Heart (tissue), 3 donors: ENCODE measurements around the gene ISCA1.

DNA sequence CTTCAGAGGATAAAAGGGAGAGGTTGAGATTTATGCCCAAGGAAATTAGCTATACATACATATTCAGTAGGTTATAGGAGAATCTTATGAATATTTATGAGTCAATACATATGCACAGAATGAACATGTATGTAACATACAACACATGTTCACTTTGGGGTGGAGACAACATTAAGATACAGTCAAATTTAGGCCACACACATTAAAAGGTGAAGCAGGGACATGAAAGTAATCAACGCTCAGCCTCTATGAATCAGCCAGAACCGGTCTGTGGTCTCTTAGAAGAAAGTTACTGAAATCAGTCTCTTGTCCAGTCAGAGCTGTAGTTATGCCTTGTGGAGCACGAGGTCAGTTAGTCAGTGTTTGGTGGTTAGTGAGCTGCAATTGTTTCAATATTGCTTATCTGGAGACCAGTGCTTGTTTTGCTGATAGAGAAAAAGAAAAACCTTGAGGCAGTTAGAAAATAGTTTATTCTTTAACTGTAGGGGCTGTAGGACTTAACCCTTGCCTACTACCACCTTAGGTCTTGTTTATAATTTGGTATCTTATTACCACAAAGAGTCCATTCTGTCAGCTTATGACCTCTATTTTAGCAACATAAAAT is 157.8 kb upstream of the RASEF start:
- RAMPAGE, long total RNA, 2 experiments, result no peak in any of the 2 experiments

- RAMPAGE, long total RNA, 2 experiments, result no peak in any of the 2 experiments
These were observed 165.7 kb upstream of the RASEF start for GRCh38 chr9:83228670-83229065.

- RAMPAGE, long total RNA, 2 experiments, result no peak in any of the 2 experiments
These were observed 6.8 kb downstream of the IDNK start for GRCh38 chr9:83629598-83630277.

DNA sequence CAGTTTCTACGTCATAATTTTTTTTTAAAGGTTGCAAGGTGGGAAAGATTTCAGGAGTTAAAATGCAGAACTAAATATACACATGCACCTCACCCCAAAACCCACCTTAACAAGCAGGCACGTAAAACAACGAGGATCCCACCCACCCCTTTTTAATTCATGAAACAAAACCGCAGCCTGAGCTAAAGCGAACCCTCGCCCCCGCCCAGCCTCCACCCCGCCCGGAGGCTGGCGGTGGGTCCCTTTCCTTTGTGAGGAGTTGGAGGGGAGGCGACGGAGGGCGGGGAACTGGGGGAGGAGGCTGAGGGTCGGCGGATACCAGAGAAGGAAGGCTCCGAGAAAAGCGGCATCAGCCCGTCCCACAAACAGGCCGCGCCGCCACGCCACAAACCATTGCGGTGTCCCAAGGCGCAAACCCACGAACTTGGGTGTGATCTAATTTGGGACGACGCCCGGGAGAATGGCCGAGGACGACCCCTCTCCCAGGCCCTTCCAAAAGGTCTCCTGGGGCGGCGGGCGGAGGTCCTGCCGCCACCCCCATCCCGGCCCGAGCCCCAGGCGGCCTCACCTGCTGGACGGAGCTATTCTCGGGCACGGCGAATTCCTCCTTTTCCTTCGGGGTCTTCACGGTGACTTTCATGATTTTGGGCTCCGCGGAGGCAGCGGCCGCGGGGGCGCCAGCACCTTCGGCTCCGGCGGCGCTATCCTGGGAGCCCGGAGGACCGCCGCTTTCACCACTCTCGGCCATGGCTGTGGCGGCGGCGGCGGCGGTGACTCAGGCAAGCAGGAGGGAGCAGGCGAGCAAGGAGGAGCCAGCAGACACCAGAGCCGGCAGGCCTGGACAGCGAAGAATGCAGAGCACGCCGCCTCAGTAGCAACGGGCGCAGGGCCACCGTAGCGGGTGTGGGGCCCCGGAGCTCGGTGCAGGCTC is 561 bp downstream of the UBQLN1 start:
- RAMPAGE, long total RNA, 2 experiments, result start-site peak on the minus strand in 1 of 2 experiments, centred at position 769 of the sequence, 189 reads per replicate

GRCh38 chr9:84002309-84002652 is 21.7 kb downstream of the RMI1 start:
- RAMPAGE, long total RNA, 2 experiments, result no peak in any of the 2 experiments

- RAMPAGE, long total RNA, 2 experiments, result no peak in any of the 2 experiments
These were observed 121.5 kb downstream of the RMI1 start for GRCh38 chr9:84101896-84102655.

DNA sequence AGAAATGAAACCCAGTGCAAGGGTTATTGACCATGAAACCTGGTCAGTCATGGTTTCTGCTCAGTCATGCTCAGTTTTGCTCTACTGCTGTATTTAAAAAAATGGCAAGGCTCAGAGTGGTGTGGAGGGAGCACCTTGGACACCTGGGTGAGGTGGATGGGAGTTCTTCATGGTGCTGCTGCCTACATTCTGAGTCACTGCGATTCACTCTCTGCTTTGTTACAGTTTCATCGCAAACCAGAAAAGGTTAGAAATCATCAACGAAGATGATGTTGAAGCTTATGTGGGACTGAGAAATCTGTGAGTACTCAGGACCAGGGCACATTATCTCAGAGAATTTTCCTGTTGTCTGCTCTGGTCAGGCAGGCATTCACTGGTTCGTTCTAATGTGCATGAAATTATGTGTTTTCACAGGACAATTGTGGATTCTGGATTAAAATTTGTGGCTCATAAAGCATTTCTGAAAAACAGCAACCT is 32.4 kb downstream of the NTRK2 start:
- RAMPAGE, long total RNA, 2 experiments, result no peak in any of the 2 experiments

DNA sequence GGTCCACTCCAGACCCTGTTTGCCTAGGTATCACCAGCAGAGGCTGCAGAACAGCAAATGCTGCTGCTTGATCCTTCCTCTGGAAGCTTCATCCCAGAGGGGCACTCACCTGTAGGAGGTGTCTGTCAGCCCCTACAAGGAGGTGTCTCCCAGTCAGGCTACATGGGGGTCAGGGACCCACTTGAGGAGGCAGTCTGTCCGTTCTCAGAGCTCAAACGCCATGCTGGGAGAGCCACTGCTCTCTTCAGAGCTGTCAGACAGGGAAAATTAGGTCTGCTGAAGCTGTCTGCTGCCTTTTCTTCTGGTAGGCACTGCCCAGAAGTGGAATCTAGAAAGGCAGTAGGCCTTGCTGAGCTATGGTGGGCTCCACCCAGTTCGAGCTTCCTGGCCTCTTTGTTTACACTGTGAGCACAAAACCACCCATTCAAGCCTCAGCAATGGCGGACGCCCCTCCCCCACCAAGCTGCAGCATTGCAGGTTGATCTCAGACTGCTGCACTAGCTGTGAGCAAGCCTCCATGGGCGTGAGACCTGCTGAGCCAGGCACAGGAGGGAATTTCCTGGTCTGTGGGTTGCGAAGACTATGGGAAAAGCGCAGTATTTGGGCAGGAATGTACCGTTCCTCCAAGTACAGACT is 18.7 kb downstream of the AGTPBP1 start:
- RAMPAGE, long total RNA, 2 experiments, result no peak in any of the 2 experiments

GRCh38 chr9:85941995-85942309 is 1.0 kb downstream of the NAA35 start:
- RAMPAGE, long total RNA, 2 experiments, result no peak in any of the 2 experiments

GRCh38 chr9:86282464-86283574 is at the start of gene ISCA1:
ISCA1 (minus strand) TSS chr9:86282538.
- RAMPAGE, long total RNA, 2 experiments, result start-site peak on the minus strand in 2 of 2 experiments, at chr9:86282486-86282569 at its widest, 300 to 1,106 reads per replicate

- RAMPAGE, long total RNA, 2 experiments, result no peak in any of the 2 experiments
These were observed 18.9 kb upstream of the ISCA1 start for GRCh38 chr9:86300988-86301809.

DNA sequence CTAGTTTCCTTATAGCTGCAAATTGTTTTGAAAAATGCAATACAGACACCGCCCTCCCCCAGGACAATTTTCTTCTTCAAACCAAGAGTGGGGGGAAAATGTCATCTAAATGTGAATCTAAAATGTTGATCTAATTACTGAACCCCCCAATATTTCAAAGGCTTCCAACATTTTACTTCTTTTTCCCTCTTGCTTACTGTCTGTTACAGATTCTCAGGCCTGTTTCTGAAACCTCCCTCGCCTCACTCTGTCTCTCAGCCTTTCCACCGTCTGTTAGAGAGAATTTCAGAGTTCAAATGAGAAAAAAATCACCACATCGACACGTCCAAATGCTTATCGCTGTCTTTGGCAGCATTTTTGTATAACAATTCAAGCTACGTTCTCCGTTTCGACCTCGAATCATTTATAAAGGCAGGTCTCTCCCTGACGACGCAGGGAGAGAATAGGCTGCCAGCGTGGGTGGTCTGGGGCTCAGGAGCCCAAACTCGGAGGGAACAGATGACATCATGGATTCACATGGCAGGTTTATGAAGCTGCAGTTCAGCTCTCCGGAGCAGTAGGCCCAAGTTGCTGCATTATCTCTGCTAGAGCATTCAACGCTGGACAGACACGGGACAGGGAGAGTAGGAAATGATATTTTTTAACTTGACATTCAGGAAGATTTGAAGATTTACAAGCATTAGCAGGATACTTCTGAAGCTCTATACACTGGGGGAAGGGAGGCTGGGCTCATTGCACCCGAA is 139.8 kb downstream of the GAS1 start:
- RAMPAGE, long total RNA, 2 experiments, result no peak in any of the 2 experiments

DNA sequence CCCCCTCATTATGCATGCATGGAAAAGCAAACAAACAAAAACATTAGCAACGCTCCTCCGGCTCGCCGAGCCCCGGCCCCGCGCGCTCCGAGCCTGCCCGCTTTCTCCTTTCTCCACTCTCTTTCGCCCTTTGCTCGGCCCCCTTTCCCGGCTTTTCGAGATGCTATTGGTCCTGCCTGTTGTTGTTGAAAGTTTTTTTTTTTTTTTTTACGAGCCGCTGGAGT is 181 bp upstream of the GAS1 start:
- RAMPAGE, long total RNA, 2 experiments, result no peak in any of the 2 experiments

DNA sequence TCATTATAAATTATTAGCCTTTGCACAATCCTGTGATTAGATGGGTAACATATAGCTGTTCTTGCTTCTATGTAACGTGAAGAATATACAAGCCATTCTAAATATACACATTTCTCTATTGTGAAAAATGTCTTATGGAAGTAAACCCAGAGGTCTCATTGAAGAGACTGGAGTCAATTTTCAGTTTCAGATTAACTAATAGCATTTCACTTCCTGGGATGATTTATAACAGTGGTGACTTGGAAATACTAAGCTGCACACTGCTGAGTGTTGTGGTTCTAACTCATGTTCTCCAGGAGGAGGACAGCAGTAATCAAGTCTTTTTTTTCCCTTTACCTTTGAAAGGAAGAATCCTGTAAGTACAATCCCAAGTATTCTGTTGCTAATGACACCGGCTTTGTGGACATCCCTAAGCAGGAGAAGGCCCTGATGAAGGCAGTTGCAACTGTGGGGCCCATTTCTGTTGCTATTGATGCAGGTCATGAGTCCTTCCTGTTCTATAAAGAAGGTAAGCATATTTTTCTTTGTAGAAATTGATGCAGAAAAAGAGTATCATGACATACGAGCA is 3.4 kb downstream of the CTSL start:
- RAMPAGE, long total RNA, 2 experiments, result no peak in any of the 2 experiments

DNA sequence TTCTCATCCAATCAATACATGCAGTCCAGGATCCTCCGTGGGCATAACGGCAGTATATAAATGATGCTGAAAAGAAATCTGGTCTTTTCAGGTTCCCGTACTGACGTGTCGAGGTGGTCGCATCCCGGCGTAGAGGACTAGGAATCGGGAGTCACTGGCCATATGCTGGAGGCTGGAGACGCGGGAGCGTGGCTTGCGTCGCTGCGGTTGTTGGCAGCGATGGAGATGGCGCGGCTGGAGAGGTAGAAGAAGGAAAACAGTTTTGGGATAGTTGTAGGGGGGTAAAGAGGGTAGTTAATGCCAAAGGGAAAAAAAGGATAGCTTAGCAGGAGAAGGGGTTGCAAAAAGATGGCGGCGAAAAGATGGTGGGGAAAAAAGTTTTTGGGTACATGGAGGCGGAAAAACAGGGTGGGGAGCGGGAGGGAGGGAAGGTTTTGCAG is 16.5 kb upstream of the ENSG00000283205 start:
- RAMPAGE, long total RNA, 2 experiments, result no peak in any of the 2 experiments

GRCh38 chr9:88113184-88113572 is 25.1 kb downstream of the SPATA31C2 start:
- RAMPAGE, long total RNA, 2 experiments, result no peak in any of the 2 experiments

DNA sequence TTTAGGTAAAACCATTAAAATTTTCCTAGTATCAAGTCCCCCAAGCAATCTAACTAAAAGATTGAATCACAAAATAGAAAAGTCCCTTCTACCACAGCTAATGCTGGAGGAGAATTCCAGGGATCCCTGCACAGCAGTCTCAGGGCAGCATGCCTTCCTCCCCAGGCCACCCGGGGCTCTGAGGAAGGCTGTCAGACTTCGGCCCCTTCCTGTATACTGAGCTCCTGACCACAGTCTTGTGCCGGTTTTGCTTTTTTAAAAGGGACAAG is 211.7 kb downstream of the NXNL2 start:
- RAMPAGE, long total RNA, 2 experiments, result no peak in any of the 2 experiments

DNA sequence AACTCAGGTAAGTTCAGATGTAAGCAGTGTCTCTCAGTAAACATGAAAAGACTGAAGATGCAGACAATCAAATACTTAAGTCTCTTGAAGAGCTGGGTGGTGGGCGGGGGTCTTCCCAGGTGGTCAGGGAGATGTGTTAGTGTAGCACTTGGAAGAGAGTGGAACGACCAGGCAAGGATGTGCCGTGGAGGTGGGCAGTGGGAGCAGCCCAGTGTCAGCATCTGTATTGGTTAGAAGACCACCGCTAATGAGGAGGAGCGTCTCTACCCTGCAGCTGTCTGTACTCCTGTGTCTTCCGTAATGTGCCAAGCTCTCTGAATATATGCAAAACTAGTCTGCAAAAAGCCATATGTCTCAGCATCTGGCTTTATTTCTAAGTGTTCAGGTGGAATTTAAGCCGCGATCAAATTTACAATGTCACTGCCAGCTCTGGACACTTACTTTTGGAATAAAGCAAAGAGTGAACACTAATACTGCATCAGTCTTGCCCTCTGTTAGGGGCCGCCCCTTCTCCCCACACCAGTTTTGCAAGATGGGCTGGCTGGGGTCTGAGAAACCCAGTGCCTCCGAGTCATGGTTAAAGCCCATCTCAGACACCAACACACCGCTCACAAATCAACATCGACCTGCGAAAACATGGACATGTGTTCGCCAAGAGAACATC is 4.5 kb downstream of the S1PR3 start:
- RAMPAGE, long total RNA, 2 experiments, result no peak in any of the 2 experiments

GRCh38 chr9:89176066-89176329 is 2.6 kb downstream of the SHC3 start:
- RAMPAGE, long total RNA, 2 experiments, result no peak in any of the 2 experiments

DNA sequence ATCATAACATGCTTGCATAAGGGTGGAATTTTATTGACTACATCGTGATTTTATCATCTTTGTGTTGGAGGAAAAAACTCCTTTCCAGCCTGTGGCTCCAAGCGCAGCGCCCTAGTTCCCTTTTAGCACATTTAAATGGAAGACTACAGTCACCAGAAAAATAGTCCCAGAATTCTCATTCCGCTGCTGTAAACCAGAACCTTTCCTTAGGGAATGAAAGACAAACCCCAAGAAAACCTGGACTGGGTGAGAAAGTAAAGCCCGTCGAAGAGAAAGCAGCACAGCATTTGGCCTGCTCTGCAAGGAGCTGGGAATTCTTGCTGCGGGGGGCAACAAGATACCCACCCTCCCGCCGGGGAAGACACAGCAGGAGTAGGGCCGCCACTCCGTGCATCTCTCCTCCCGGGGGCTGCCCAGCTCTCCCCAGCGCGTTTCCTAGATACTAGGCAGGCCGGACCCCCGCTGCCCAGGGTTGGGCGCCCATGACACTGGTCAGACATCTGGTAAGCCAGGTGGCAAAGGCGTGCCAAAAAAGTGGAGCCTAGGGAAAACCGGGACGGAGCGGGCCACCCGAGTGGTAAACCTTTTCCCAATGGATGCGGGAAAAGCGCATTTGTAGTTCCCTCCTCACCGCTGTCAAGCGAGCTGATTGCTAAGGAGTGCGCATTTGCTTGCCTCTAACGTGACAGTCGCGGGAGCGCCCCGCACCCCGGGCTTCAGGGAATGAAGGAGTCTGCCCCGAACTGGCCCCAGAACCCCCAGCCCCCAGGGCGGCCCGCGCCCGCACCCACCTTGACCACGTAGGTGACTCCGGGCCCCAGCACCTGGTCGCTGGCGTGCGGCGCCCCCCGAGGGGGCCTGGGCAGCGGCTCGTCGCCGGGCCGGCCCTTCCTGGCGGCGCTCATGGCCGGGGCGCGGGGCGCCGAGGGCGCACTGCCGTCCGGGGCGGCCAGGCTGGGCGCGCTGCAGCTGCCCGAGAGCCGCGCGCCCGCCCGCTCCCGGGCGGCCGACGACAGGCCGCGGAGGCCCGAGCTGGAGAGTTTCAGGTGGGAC is 1.1 kb downstream of the SHC3 start:
- RAMPAGE, long total RNA, 2 experiments, result no peak in any of the 2 experiments